ENCODE measurements around the genes TRPT1 and BAD.

DNA sequence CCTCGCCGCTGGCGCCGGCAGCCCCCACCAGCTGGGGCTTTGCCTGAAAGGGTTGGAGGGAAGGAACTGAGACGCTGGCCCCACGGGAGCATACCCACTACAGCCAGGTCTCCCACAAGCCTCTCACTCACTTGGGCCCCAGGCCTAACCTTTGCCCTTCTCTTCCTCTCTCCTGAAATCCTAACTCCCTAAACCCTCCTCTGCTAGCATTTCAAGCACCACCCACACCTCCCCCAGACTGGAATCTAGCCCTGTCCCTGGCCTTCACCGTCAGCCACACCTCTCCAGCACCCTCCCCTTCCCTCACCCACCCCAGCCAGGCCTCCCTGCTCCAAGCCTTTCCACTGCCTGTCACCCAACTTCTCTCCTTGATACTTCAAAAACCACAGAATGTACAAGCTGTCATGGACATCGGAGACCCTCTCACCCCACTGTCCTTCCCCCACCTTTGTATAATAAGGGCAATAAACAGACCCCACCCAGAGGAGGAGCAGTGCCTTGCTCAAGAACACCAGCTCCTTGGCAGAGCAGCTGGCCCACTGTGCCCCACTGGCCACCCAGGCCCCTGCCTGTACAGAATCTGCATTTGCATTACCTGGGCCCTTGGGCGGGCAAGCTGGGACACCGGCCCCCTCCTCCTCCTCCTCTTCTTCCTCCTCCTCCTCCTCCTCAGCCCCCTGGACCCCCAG lies 3.2 kb downstream of the ZFTA start:
- RRBS: no CpG with 5 or more reads among the region's 10 CpGs

DNA sequence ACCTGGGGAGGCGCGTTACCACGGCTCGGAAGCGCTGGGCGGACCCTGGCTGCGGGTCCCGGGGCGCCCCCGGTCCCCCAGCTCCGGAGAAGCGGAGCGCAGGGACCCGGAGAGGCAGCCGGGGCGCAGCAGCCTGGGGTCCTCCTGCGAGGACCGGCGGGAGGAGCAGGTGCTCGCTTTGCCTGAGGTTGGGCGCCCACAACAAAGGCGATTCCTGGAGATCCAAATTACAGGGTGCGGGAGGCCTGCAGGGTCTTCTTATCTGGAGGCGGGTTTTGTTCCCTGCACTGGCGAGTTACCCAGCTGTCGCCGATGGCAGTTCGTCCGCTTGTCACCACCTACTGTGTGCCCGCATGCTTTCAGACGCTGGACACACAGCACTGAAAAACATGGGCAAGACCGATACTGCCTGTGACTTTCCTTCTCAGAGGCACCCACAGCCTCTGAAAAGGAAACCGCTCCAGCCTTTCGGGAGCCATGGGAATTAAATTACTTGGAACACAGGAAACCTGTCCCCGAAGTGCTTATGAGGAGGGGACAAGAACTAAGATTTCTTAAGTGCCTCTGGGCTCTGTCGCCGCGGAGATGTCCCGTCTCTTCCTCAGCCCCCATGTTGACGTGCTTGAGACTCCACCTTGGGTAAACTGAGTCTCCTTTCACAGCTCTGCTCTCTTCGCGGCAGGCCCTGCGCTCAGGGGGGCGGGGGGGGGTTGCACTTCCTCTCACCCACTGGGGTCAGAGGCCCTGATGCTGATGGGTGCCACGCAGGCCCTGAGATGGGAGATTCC lies 1.3 kb upstream of the ZFTA start:
- RRBS: 73% methylated on average over 7 of the region's 45 CpGs

- RRBS: no CpG with 5 or more reads among the region's 4 CpGs
Measured at GRCh38 chr11:63821579-63821927, 8.3 kb downstream of the SPINDOC start.

GRCh38 chr11:63838452-63838820 lies 474 bp upstream of the MARK2 start:
- RRBS: 2% methylated on average over 8 of the region's 24 CpGs

- RRBS: no CpG with 5 or more reads among the region's 26 CpGs
Measured at GRCh38 chr11:63888120-63889202, 28.5 kb downstream of the RCOR2 start.

DNA sequence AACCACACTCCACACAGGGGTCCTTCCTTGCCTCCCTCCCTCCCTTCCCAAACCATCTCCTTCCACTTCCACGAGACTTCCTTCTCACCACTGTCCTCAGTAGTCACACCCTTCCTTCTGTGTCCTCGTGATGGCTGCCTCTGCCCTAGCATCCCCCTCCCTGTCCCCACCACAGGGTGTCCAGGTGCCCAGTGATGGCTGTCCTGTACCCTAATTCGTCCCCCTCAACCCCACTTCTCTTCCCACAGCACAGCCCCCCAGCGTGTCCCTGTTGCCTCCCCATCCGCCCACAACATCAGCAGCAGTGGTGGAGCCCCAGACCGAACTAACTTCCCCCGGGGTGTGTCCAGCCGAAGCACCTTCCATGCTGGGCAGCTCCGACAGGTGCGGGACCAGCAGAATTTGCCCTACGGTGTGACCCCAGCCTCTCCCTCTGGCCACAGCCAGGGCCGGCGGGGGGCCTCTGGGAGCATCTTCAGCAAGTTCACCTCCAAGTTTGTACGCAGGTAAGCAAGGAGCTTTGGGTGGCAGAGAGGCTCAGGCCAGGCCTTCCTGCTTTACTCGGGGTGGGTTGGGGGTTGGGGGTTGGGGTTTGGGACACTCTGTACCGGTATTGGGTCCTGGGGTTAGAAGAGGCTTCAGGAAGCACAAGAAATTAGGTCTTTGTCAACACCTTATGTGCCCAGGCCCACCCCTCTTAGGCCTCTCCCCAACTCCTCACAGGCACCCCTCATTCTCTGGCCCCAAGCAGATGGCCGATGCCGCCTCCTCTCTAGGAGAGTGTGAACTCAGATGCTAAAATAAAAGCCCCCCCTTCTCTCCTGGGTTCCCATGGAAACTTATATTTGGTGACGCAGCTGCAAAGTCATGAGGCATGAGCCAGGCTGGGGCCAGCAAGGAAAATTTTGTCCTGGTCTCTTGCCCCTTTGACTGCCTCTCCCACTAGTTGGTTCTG lies 12.1 kb downstream of the RCOR2 start:
- RRBS: 78% methylated on average over 1 of the region's 19 CpGs

- RRBS: no CpG with 5 or more reads among the region's 9 CpGs
Measured at GRCh38 chr11:63905493-63905944, 11.4 kb downstream of the RCOR2 start.

DNA sequence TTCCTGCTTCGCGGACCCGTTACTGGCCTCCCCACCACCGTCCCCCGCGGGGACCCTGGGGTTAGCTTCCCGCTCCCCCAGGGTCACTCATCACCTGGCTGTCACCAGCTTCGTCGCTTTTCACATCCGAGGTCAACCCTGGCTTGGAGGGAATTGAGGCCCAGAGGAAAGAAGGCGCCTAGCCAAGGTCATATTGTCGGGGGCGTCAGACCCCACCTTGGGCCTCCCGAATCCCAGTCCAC lies 467 bp downstream of the NAA40 start:
- RRBS: no CpG with 5 or more reads among the region's 14 CpGs

DNA sequence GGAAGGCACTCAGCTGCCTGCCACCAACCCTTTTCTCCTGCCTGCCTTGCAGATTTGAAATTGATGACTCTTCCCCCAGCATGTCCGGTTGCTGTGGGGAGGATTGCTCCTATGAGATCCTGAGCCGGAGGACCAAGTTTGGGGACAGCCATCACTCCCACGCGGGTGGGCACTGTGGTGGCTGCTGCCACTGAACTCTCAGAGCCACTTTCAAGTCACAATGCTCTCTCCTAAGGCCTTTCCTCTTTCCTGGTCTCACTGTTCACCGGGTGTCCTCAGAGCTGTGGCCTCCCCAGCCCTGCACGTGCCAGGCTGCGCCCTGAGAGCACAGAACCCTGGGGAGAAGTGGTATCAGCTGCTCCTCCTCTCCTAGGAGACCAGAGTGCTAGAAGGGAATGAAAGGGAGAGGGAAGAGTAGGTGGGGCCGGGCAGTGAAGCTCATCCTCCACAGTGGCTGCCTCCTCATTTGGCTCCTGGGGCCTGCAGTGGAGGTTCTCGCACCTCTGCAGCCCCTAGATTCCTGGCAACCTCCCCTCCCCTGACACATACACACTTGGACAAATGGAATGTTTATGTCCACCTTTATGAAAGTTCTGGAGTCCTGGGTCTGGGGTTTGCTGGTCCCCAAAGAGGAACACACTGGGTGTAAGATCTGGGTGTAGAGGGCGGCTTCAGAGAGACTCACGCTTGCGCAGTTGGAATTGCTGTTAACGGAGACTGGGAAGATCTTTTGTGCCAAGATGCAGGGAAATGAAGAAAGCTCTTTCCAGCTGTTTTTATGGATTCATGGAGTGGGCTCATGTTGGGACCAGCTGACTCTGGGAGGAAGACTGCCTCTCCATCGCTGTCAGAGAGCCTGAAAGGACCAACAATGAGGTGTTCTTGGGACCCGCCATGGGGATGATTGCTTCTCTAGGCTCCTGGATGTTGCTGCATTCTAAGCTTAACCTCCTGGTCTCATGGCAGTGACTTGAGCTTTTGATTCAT lies 15.8 kb downstream of the NAA40 start:
- RRBS: 89% methylated on average over 1 of the region's 15 CpGs

DNA sequence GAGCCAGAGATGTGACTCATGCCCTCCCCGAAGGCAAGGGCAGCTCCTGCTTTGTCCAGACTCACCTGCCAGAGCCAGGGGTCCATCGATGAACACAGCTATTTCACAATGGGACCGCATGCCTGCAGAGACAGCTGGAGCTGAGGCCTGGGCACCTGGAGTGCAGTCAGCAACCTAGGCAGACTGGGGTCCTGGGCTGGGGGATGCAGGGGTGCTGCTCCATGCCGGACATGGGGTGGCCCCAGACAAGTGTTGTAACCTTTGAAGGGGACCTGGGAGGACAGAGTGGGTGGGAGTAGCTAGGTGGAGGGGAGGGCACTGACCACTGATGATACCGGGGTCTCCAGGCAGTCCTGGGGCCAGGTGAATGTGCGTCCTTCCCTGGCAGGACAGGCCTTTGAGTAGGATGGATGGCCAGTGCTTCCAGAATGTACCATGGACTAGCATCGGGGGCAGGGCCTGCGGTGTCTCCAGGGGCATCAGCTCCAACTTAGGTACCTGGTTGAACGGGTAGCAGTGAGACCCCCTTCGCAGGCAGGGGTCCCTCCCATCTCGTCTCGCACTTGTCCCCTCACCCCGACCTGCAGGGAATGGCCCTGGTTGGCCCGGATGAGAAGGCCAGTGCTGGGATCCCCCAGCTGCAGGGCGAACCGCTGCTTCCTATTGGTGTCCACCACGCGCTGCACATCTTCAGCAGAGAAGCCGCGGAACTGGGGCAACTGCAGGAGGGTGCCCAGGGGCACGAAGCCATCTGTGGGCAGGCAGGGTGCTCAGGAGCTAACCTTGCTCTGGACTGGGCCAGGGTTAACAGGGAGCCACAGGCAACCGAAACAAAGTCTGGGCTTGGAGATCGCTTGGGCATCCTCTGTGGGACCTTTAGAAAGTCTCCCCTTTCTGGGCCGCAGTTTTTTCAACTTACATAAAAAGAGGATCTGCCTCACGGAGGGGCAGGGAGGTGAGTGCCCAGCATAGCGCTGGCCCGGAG lies 1.5 kb downstream of the TRPT1 start:
- RRBS: 89% methylated on average over 2 of the region's 27 CpGs

- RRBS: 1% methylated on average over 16 of the region's 52 CpGs
Measured at GRCh38 chr11:64225514-64226428, at the start of gene TRPT1. Gene TRPT1, minus strand, starts transcription at chr11:64226186.

DNA sequence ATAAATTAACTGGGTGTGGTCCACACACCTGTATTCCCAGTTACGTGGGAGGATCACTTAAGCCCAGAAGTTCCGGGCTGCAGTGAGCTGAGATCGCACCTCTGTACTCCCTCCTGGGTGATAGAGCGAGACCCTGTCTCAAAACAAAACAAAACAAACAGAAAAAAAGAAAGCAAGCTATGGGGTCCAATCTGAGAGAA lies 1.7 kb downstream of the BAD start:
- RRBS: no CpG with 5 or more reads among the region's 4 CpGs

GRCh38 chr11:64284488-64284946 lies at the start of gene BAD:
Gene BAD, minus strand, starts transcription at chr11:64284665.
- RRBS: 2% methylated on average over 21 of the region's 31 CpGs

GRCh38 chr11:64286377-64286894 lies 788 bp downstream of the GPR137 start:
- RRBS: 8% methylated on average over 2 of the region's 18 CpGs

DNA sequence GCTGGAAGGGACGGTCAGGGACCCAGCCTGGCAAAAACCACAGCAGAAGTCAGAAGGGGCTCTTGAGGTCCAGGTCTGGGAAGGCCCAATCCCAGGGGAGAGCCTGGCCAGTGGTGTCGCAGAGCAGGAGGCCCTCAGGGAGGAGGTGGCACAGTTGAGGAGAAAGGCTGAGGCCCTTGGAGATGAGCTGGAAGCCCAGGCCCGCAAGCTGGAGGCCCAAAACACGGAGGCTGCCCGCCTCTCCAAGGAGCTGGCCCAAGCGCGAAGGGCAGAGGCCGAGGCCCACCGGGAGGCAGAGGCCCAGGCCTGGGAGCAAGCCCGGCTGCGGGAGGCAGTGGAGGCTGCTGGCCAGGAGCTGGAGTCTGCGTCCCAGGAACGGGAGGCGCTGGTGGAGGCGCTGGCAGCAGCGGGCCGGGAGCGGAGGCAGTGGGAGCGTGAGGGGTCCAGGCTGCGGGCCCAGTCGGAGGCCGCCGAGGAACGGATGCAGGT lies 4.6 kb downstream of the CCDC88B start:
- RRBS: 96% methylated on average over 6 of the region's 24 CpGs

DNA sequence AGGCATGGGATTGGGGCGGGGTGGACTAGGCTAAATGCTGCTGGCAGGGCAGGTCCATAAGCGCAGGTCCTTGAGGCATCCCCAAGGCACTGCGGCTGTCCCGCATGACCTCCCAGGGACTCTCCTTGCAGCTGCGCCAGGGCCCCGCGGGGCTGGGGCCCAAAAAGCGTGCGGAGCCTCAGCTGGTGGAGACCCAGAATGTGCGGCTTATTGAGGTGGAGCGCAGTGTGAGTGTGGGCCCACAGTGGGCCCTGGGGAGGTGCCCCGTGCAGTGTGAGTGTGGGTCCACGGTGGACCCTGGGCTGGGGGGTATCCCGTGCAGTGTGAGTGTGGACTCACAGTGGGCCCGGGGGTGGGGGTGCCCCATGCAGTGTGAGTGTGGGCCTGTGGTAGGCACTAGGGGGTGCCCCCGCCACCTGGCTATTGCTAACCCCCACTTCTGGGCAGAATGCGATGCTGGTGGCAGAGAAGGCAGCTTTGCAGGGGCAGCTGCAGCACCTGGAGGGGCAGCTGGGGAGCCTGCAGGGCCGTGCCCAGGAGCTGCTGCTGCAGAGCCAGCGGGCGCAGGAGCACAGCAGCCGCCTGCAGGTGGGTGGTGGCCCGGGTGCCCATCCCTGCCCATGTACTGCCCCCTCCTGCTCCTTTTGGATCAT lies 7.8 kb upstream of the RPS6KA4 start:
- RRBS: no CpG with 5 or more reads among the region's 22 CpGs

DNA sequence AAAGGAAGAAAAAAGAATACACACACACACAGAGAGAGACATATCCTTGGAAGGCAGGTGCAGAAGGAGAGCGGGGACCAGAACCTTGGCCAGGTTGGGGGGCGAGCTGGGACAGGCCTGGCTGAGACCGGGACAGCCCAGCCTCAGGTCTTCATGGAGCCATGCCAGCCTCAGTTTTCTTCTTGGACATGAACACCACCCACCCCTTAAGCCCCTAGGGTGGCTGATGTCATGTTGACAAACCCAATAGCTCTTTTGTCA lies 21.9 kb upstream of the SLC22A11 start:
- RRBS: no CpG with 5 or more reads among the region's 3 CpGs

DNA sequence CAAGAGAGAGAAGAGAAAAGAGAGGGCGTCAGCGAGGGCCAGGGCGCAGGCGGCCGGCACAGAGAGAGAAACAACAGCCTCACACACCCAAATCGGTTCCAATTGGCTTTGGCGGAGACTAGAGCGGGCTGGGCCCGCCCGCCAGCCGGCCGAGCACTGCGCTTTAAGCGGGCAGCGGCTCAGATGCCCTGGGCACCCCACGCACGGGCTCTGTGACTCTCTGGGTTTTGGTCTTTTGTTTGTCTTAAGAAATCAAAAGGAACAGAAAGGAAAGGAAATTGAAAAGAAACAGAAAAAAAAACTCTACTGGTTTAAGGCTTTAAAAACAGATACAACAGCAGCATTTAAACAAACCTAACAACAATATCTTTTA lies 17.1 kb downstream of the SLC22A12 start:
- RRBS: 24% methylated on average over 6 of the region's 17 CpGs

DNA sequence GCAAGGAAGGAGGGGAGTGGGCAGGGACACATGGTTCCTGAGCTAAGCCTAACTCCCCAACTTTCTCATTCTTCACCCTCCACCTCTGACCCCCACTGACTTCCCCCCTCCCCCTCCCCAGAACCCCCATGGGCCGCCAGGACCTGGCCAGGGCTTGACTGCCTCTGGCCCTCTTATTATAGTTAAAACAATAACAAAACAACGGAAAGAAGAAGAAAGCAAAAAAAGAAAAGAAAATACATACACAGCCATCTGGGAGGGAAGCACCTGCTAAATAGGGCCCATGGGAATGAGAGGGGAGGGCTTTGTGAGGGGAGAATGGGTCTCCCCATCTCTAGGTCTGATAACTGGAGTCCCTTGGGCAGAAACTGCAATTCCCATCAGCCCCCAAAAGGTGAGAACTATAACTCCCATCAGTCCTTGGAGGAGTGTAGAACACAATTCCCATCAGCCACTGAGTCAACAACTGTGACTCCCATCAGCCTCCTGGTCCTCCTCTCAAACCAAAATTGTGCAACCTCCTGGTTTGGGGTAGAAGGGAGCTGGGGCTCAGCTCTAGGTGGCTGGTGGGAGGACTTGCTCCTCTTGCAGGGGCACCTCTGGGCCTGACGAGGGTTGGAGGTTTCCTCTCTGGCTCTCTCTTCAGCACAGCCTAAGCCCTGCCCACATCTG lies 18.3 kb downstream of the SLC22A12 start:
- RRBS: no CpG with 5 or more reads among the region's 3 CpGs

DNA sequence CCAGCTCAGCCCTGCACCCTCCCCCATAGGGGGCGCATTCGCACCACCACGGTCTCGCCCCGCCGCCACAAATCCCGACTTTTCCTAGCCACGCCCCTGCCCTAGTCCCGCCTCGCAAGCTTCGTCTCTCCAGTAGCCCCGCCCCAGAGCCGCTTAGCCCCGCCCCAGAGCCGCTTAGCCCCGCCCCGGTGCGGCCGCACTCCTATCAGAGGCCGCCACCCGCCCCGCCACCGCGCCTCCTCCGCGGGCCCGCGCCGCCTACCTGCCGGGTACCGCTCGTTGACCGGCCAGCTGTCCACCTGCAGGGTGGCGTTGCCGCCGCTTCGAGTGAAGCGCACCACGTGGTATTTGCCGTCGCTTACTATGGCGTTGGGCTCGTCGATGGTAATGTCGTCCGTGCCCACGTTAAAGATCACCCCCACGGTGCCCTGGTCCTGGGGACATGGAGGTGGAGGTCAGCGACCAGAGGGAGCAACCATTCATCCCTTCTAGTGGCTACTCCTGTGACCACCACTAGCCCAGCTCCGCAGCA lies 39.2 kb downstream of the SLC22A12 start:
- RRBS: 3% methylated on average over 12 of the region's 50 CpGs